ENCODE measurements around a stretch of chr17.

GRCh38 chr17:79741877-79742369, 11.2 kb downstream of the ENPP7 start:
- PRO-cap, result no peak
- RAMPAGE, long total RNA, result no peak

GRCh38 chr17:79826115-79826857, 13.0 kb downstream of the CBX4 start:
- PRO-cap, result no peak
- RAMPAGE, long total RNA, result no peak

DNA sequence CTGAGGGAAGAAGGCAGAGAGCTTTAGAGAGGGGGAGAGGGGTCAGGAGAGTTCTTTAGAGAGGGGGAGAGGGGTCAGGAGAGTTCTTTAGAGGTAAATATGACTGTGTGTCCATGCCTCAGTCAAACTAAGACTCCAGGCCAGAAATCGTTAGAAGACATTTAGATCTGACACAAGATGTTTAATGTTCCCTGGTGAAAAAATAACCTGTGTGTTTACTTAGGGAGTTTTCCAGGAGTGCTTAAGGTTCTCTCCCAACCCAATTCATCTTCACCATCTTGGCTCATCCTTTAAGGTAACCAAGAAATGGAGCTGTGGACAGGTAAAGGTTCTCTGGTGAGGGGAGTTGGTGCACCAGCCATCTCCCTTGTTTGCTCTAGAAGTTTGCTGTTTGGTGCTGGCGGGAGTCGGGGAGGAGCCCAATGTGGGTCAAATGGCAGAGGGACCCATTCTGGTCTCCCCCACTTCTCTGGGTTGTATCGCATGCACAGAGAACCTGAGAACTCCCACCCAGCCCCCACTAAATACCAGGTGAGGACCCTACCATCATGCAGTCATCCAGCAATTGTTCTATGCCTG, 9.7 kb downstream of the CBX4 start:
- PRO-cap, result no peak
- RAMPAGE, long total RNA, result no peak

- PRO-cap, result no peak
- RAMPAGE, long total RNA, result no peak
These were observed 76.8 kb upstream of the CBX4 start for GRCh38 chr17:79915995-79916566.

DNA sequence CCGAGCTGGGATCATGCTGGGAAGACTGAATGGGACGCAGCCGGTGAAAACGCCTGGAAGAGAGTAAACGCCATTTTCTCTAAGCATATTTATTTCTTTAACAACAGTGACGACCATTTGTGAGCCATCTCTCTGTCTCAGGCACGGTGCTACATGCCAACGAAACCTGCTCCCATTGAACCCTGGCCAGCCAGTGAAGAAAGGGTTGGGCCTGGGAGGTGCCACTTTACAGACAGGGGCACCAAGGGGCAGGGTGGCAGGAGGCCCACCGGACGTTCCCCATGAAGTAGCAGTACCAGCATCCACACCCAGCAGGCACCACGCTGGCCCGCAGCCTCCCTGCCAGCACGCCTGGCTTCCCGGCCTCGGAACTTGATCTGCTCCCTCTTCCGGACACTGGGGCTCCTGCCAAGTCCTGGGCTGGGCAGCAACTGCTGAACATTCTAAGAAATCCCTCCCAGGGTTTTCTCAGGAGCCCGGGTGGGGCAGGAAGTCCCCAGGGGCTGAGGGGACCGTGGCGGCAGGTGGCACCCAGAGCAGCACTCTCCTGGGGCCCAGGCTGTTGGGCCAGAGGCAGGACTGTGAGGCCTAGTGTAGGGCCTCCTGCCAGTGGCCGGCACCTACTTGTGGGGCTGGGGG, 85.9 kb upstream of the CBX4 start:
- PRO-cap, result no peak
- RAMPAGE, long total RNA, result no peak

GRCh38 chr17:79931705-79932348, 92.6 kb upstream of the CBX4 start:
- PRO-cap, result no peak
- RAMPAGE, long total RNA, result no peak

- PRO-cap, result no peak
- RAMPAGE, long total RNA, result no peak
These were observed 43.3 kb downstream of the TBC1D16 start for GRCh38 chr17:79991991-79993063.

DNA sequence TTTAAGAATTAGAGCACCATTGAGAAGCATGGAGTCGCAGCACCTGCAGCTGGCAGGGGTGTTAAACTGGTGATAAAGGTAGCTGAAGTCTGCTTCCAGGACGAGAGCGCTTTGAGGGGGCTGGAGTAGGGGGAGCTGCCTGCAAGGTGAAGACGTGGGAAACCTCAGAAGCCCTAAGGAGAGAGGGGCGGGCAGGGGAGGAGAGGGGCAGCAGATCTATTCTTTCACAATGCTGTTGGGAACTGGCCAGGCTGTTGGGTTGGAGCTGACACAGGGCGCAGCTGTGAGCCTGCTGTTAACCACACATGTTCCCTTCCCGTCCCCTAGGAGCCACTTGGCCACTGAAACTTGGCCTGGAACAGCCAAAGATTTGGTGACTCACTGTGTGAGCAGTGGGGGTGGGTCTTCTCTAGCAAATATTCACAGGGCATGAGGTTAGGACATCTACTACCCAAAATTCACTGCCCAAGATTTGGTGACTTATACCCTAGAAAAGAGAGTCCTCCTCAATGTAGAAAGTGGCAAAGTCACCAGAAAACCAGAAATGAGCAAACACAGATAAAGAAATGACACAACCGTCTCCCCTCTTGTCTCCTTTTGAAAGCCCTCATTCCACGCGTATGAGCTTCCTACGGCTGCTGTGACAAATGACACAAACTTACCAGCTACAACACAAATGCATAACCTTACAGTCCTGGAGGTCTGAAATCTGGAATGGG, 6.4 kb downstream of the TBC1D16 start:
- PRO-cap, result no peak
- RAMPAGE, long total RNA, result no peak

- PRO-cap, result no peak
- RAMPAGE, long total RNA, result no peak
These were observed 31.5 kb upstream of the GAA start for GRCh38 chr17:80069810-80070285.

DNA sequence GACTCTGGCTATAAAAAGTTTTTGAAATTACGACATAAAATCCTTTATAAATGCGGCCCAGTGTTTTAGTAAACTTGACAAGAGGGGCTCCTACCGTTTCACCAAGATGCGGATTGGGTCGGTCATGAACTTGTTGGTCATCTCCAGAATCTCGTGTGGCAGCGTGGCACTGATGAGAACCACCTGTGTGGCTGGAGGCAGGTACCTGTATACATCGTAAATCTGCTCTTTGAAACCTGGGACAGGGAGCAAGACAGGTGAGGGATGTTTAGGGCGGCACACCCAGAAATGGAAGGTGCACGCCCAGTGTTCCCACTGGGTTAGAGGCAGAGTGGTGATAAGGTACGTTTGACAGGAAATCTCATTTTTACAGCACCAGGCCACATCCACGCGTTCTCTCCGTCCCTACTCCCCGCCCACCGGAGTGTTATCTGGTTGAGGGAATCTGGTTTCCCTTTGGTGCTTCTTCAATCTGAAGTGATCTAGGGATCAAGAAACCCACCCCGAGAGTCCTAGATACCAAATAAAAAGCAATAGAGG, 7.9 kb downstream of the EIF4A3 start:
- PRO-cap, result no peak
- RAMPAGE, long total RNA, result no peak

DNA sequence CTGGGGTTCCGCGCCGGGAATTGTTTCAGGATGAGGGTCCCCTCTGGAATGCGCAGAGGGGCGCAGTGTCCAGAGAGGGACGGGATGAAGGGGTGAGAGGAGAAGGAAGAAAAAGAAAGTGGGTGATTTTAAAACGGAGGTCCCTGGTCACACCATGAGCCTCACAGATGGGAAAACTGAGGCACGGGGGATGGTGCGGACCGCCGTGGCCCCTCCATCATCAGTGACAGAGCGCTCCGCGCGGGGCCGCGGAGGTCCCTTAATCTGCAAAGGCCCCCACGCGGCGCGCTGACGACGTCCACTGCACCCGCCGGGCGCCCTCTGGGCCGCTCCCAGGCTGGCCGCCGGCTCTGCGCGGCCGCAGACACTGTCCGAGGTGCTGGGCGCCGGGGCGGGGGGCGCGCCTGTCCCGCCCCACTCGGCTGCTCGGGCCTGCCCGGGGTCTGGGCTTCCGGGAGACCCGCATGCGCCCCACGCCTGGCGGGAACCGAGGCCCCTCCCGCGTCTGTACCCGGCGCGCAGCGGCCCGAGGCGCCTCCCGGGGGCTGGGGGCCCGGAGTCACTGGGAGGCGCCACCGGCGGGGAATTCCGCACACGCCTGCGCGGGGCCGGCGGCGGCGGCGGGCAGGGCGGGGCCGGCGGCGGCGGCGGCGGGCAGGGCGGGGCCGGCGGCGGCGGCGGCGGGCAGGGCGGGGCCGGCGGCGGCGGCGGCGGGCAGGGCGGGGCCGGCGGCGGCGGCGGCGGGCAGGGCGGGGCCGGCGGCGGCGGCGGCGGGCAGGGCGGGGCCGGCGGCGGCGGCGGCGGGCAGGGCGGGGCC, 538 bp upstream of the RNF213 start:
- PRO-cap, result no peak
- RAMPAGE, long total RNA, result no peak

GRCh38 chr17:80262271-80262909, 1.7 kb downstream of the RNF213 start:
- PRO-cap, result no peak
- RAMPAGE, long total RNA, result no peak

GRCh38 chr17:80279780-80280447, 19.3 kb downstream of the RNF213 start:
- PRO-cap, result no peak
- RAMPAGE, long total RNA, result no peak

GRCh38 chr17:80376289-80376984, 38.5 kb upstream of the ENDOV start:
- PRO-cap, result no peak
- RAMPAGE, long total RNA, result no peak

- PRO-cap, result no peak
- RAMPAGE, long total RNA, result no peak
These were observed 11.3 kb upstream of the ENDOV start for GRCh38 chr17:80403583-80404147.

- PRO-cap, result no peak
- RAMPAGE, long total RNA, result no peak
These were observed 22.8 kb downstream of the ENDOV start for GRCh38 chr17:80437803-80438077.

DNA sequence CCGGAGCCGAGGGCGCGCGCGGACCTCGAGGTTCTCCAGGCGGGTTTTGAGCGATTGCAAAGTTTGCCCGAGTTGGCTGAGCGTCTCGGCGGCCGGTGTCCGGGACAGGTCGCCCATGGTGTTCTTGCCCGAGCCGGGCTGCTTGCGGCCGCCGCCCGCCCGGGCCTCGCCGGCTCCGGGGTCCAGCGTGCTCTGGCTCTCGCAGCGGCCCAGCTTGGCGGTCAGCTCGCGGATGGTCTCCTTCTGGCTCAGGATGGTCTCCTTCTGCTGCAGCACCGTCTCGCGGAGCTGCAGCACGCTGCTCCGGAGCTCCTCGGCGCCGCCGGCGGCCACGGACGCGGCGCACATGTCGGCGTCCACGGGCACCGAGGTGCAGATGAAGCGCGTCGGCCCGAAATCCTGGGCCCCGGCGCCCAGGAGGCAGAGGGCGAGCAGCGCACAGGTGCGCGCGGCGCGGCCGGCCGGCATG, 394 bp downstream of the NPTX1 start:
- PRO-cap, result no peak
- RAMPAGE, long total RNA, result no peak

DNA sequence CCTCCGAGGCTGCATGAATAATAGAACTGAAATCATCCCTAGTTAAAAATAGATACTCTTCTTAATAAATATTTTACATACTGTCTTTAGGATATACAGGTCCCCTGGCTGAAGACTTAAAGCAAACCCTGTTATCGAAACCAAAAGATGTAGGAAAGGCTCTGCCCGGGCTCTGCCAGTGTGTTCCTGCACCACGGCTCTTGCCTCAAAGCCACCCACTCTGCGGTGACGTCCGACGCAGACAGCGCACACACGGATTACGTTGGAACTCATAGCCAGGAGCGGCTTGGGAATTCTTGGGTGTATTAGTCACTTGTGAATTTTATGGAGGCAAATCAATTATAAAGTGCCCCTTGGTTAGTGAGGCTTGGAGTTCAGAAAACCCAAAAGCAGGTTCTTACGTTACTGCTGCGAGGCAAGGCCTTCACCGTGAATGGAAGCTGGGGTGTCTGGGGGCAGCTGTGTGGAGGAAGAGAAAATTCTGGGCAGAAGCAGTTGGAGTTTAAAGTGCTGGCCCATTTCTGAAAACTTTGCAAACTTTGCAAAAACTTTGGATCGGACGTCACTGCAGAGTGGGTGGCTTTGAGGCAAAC, 25.6 kb upstream of the NPTX1 start:
- PRO-cap, result no peak
- RAMPAGE, long total RNA, result no peak

GRCh38 chr17:80526341-80526802, 18.3 kb upstream of the RPTOR start:
- PRO-cap, result no peak
- RAMPAGE, long total RNA, result no peak

DNA sequence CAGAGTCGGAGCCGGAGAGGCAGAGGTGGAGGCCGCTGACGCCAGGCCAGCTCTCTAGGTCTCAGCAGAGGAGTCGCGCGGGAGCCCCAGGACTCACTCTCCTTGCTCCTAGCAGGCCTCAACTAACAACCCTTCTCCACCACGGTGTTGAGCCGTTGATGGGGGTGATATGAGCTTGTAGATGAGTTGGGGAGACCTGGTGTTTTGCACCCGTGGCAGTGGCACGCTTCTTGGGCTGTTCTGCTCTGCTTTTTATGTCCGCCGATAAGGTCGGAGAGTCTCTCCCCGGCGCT, 116.6 kb downstream of the RPTOR start:
- PRO-cap, result no peak
- RAMPAGE, long total RNA, result no peak

All from Karpas-422 (cell line).